Left lobe of liver (tissue), 1 donor: ENCODE measurements around the genes SLC35G3, PEX12, RASL10B, C17orf50, LYZL6 and CCL18.

DNA sequence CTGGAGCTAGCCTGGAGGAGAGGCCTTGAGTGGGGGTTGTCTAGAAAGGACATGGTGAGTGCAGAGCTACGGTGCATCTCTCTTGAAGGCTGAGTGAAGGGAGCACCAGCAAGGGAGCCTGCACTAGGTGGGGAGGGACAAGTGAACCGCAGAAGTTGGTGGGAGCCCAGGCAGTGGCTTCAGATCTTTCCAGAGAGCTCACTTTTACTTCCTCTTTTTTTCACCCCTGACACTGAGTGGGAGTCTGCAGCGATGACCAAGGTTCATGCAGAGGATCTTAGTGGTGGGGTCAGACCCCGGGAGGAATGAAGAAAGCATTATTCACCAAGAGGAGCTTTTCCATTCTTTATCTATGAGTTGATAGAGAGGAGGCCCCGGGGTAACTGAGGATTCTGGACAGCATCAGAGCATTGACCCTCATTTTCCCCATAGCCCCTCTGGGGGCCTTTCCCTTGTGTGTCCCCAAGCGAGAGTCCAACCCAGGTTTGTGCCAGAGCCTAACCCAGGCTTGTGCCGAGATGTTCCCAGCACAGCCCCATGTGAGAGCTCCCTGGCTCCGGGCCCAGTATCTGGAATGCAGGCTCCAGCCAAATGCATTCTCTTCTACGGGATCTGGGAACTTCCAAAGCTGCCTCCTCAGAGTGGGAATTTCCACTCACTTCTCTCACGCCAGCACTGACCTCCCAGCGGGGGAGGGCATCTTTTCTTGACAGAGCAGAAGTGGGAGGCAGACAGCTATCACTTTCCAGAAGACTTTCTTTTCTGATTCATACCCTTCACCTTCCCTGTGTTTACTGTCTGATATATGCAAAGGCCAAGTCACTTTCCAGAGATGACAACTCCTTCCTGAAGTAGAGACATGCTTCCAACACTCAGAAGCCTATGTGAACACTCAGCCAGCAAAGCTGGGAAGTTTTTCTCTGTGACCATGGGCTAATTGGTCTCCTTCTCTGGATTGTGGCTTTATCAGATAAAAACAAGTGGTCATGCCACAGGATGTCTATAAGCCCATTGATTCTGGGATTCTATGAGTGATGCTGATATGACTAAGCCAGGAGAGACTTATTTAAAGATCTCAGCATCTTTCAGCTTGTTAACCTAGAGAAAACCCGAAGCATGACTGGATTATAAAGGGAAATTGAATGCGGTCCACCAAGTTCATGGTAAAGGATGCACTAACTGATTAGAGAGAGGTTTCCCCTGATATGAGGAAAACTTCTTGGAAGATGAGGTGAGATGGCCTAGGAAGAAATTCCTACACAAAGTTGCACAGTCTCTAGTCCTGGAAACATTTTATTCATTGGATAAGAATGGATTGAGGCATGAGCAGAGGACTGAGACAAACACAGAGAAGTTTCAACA lies 2.6 kb upstream of the CCL2 start:
- PRO-cap, result bidirectional peak, plus-strand start at position 709 of the sequence, minus-strand start at position 480 of the sequence

GRCh38 chr17:34982827-34983672 lies 2.7 kb downstream of the LIG3 start:
- PRO-cap, result no peak

DNA sequence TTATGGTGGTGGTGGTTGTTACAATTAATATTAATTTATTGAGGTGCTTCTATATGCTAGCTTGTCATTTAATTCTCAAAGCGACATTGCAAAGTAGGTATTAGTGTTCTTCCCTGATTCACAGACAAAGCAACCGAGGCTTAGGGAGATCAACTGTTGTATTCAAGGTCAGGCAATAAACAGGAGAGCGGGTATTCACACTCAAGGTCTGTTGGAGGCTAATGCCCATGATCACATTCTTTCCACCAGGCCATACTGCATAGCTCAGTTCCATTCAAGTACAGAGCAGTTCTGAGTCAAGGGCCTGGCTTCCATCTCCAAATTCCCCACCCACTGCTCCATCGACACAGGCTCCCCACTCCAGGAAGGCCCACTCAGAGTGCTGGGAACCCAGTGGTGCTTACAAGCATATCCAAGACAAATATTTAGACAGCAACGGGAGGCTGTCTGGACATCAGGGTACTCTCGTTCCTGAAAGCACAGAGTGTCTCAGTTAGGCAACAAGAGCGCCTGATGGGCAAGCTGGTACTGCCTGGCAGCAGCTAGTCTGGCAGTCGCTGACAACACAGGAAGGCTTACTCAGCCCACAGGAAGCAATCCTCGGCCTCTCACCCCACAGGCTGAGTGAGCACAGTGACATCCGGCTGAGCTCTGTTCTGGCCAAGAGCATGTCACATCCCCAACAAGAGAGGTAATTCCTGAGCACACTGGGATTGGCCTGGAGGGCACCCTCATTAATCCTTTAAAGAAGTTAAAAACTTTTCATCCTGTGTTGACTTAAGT lies 40.9 kb downstream of the RFFL start:
- PRO-cap, result no peak

DNA sequence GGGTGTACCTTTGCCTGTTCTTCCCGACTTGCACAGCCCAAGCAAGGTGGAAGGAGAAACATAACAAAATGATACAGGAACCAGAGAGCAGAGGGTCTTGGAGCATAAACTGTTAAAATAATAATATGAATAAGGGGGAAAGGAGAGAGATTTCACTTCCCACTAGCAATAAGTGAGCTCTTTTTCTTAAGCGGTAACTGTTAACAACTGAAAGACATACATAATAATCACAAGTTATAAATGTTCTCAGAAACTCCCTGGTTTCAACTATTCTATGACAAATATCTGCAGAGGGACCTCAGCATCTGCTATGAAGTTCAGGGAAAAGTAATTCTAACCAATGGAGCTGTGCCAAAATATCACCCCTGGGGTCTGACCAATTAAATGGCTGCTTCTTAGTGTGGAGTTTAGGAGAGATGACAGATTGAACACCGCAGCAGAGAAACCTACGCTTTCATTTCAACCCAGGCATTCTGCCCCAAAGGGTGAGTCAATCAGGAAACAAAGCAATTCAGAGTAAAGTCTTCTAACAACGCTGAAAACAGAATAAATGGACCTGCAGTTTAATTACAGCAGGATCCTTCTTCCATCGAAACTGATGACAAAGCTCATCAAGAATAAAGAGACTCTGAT lies 17.0 kb downstream of the RFFL start:
- PRO-cap, result no peak

GRCh38 chr17:35129691-35130013 lies 8.2 kb downstream of the FNDC8 start:
- PRO-cap, result no peak

- PRO-cap, result no peak
These were observed at the start of gene SLC35G3 for GRCh38 chr17:35194258-35194560. TSS of gene SLC35G3 (minus strand) at chr17:35194393.

GRCh38 chr17:35241338-35241955 lies 1.4 kb upstream of the SLFN5 start:
- PRO-cap, result no peak

DNA sequence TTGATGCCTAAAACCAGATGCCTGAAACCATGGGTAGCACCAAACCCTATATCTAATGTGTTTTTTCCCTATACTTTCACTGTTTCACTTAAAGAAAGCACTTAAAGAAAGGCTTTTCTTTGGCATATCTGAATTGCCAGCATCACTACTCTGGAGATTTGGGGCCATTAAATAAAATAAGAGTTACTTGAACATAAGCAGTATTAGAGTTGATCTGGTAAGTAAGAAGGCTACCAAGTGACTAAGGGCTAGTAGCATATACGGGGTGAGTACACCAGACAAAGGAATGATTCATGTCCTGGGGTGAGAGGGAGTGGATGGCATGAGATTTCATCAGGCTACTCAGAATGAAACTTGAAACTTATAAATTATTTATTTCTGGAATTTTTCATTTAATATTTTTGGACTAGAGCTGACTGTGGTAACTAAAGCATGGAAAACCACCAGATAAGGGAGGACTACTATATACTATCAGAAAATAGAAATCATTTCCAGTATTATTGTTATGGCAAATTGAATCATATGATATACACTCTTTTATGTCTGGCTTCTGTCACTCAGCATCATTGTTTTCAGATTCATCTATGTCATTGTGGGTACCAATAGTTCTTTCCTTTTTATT lies 2.3 kb downstream of the SLFN5 start:
- PRO-cap, result no peak

DNA sequence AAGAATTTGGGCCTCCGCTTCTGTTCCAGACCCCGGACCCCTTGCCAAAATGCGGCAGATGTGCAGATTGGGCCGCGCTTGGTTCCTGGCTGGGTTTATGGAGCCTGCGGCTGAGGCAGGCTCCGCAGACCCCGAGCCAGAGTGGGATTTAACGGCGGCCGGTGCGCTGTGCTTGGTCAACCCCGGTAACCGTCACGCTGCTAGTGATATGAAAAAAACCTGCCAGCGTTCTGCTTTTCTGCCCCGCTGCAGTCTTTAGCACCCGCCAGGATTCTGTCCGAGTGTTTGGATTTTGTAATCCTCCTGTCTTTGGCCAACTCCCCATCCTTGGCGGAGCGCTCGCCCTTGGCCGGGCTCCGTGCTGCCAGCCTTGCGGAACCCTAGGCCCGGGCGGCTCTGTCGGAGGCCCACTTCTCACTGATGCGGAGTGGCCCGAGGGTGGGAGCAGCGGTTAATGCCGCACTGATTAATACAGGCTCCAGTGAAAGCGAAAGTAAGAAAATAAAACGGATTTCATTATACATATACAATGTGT lies 825 bp upstream of the SLFN11 start:
- PRO-cap, result unidirectional peak, minus-strand start at position 419 of the sequence

DNA sequence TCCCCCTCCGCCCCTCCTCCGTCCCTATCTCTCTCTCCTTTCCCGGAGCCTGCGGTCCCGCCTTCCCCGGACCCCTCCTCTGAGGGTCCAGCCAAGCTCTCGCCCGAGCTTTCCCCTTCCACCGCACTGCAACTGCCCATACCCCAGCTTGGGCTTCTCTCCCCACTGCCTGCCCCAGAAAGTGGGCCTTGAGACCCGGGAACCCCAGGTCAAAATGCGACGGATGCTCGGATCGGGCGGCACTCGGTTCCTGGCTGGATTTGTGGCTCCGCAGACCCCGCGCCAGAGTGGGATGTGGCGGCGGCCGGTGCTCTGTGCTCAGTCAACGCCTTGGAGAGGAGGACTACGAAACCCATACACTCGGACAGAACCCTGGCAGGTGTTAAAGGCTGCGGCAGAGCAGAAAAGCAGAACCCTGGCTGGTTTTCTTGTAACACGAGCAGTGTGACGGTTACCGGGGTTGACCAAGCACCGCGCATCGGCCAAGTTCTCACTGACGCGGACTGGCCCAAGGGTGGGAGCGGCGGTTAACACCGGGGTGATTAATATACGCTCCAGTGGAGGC lies 834 bp upstream of the SLFN13 start:
- PRO-cap, result no peak

- PRO-cap, result no peak
These were observed 31.4 kb upstream of the SLFN13 start for GRCh38 chr17:35479932-35480414.

GRCh38 chr17:35578130-35579134 lies at the start of gene PEX12:
TSS of gene PEX12 (minus strand) at chr17:35578571.
- PRO-cap, result bidirectional peak, plus-strand start at chr17:35578756, minus-strand start at chr17:35578541

GRCh38 chr17:35731355-35732115 lies at the start of gene RASL10B:
TSS of gene RASL10B (plus strand) at chr17:35731639.
- PRO-cap, result unidirectional peak, plus-strand start at chr17:35731649

GRCh38 chr17:35760569-35760980 lies at the start of gene C17orf50:
TSS of gene C17orf50 (plus strand) at chr17:35760887.
- PRO-cap, result no peak

DNA sequence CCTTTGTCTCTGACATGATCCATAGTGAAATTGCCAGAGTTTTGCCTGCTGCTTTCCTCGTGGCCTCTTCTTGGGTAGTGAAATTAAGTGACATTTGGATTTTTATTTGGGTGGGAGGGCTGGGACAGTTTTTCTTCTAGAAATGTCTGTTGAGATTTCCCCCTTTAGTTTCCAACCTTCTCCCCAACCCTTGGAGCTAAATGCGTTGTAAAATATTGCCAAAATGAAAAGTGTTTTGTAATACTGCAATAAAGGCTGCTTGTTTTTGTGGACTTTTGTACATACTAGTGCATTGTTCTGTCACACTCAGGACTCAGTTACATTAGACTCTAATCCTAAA lies 21.8 kb downstream of the HEATR9 start:
- PRO-cap, result no peak

DNA sequence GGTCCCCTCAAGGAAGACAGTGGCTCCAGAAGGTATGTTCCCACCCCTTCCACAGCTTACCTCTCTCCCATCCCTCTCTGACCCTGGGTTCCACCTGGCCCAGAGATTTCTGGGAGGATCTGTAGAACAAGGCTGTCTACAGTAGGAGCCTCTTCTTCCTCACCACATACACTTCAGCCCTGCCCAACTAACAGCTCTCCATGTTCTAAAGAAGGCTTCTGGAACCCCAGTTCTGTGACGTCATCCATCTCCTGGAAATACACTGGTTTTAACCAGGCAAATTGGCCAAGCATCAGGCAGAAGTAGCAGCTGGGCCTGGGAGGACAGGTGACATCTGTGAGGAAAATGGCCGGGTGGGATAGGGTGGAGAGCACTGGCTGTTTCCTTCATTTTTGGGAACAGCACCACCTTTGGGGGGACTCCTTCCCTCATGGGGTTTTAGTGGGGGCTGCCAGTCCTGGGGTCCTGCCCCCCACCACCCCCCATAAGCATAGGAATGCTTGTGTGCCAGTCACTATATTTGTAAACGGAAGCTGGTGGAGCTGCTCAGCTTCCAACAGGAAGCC lies at the start of gene LYZL6:
LYZL6 (minus strand) TSS at position 207 of the 566 bp plus-strand sequence.
- PRO-cap, result no peak

- PRO-cap, result no peak
These were observed at the start of gene CCL18 for GRCh38 chr17:36064139-36064592. TSS of gene CCL18 (plus strand) at chr17:36064272.

DNA sequence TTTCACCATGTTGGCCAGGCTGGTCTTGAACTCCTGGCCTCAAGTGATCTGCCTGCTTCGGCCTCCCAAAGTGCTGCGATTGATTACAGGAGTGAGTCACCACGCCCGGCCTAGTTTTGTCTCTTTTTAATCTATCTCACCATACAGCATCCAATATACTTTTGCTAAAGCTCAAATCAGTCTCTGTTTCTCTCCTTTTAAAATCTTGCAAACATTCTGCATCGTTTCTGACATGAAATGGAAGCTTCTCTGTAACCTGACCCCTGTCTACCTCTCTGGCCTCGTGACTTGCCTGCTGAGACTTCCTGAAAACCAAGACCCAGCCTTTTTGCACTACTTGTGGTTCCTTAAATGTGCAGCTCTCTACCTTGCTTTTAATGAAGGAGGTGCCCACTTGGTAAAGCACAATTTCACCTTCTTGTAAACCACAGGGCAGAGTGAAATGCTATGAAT lies 5.9 kb upstream of the CCL3L3 start:
- PRO-cap, result no peak

- PRO-cap, result no peak
These were observed 13.9 kb upstream of the DHRS11 start for GRCh38 chr17:36577728-36578260.

DNA sequence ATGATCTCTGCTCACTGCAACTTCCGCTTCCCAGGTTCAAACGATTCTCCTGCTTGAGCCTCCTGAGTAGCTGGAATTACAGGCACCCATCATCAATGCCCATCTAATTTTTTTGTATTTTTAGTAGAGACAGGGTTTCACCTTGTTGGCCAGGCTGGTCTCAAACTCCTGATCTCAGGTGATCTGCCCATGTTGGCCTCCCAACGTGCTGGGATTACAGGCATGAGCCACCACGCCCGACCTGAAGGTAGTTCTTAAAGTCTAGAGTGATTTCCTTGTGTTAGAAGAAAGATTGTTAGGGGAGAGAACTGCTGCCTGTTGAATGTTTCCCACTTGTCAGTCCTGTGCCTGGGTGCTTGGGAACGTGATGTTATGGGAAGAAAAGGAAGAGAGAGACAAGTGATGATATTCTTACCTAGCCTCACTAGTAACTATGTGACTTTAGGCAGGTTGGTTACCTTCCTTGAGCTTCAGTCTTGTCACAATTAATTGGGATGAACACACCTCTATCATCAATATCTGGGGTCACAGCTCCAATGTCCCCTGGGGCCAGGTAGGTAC lies 3.9 kb downstream of the DHRS11 start:
- PRO-cap, result no peak